Jejunum (tissue), 1 donor: ENCODE measurements around the genes CDCA3, SLC2A14 and NECAP1.

DNA sequence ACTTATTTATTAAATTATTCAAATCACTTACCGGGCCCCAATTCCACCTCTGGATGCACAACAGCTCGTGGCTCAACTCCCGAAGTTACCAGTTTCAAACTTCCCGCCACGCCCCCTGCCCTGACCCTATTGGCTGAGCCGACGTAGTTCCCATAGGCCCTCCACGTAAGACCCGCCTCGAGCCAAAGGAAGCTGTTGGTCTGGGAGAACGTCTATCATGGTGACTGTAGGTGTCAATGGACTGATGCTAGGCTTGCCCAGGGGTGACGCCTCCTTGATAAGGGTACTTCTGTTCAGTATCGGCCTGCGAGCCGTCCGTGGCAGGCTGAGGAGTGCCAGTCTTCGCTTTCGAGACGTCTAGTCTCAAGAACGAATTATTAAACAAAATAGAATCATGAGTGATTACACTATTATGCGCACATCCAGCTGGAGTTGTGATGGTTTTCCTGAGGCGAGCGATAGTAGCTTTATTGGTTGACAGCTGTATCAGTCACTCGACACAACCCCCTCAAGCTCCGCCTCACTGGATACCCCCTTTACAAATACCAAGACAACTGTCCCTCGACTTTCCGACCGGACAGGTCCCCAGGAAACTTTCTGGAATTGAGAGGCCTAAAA lies at the start of gene CDCA3:
Gene CDCA3 (minus strand): TSS at position 96 of the 618 bp plus-strand sequence.
- PRO-cap, result bidirectional peak, plus-strand start at position 314 of the sequence, minus-strand start at position 96 of the sequence

GRCh38 chr12:6933623-6934849 lies 6.3 kb downstream of the ATN1 start:
- PRO-cap, result no peak

DNA sequence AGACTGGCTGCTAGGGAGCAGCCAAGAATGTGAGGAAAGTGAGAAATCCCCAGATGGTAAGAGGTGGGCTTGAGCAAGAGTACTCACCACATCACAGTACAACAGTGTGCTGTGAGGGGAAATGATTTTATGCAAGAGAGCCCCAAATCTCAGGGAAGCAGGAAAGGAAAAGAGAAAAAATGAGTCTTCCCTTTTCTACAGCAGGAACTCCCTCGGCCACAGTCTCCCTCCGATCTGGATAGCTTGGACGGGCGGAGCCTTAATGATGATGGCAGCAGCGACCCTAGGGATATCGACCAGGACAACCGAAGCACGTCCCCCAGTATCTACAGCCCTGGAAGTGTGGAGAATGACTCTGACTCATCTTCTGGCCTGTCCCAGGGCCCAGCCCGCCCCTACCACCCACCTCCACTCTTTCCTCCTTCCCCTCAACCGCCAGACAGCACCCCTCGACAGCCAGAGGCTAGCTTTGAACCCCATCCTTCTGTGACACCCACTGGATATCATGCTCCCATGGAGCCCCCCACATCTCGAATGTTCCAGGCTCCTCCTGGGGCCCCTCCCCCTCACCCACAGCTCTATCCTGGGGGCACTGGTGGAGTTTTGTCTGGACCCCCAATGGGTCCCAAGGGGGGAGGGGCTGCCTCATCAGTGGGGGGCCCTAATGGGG lies 7.7 kb downstream of the ATN1 start:
- PRO-cap, result no peak

- PRO-cap, result no peak
Observed at GRCh38 chr12:6956952-6957648, 5.9 kb downstream of the PTPN6 start.

DNA sequence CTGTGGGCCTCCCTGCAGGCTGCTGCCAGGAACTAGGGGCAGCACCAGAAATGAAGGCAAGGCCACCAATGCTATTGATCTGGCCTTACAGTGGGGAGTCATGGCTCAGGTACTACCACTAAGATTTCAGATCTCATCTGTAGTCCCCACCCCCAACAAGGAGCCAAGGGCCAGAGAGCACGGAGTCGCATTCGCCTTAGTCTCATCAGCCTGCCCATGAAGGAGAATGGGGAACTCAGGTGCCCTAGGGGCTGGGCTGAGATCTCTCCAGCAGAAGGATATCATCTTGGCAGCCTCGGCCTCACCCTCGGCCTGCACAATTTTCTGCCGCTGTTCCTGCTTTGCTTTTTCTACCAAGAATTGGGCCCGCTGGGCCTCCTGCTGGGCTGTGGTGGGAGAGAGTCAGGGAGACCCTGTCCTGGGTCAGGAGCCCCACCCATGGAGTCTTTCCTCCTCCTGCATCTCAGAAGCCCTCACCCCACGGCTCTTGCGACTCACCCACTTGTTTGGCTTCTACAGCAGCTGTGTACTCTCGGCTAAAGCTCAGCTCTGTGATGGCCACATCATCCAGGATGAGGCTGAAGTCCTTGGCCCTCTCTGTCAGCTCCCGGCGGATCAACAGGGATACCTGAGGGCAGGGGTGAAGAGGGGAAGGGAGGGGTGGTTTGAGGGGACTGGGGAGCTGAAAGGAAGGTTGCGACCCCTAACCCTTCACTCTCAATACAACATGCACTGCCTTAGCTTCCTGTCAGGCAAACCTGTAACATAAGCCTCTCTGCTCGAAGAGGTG lies 2.9 kb downstream of the PHB2 start:
- PRO-cap, result no peak

DNA sequence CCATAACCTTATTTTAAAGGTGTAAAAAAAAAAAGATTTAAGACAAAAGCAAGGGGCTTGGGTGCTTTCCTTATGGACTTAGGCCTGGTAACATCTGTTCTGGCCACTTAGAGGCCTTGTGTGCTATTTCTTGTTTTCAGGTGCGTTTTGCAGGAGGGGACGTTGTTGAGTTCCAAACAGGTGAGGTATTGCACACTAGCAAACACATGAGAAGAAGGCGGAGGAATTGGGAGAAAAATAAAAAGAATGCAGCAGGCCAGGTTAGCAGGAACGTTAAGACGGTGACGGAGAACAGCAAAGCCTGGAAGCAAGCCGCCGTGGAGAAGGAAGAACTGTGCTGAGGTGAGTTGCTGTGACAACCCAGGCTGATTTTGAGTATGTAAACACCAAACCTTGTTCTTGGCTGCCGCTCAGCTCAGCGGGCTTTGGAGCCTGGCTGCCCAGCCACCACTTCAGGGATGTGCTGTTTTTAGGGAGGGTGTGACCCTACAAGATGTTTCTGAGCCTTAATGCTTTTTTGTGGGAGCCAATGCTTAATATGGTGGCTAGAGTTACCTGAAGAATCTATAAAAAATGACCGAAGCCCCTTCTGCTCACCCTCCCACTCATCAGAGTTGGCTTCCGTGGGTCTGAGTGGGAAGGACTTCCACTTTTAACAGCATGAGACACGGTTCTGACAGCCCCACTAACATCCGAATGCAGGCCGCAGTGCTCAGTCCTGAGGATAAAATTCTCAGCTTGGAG lies 17.5 kb downstream of the EMG1 start:
- PRO-cap, result no peak

GRCh38 chr12:7005999-7006350 lies 12.3 kb downstream of the LPCAT3 start:
- PRO-cap, result no peak

GRCh38 chr12:7088239-7088815 lies 3.9 kb downstream of the C1R start:
- PRO-cap, result no peak

DNA sequence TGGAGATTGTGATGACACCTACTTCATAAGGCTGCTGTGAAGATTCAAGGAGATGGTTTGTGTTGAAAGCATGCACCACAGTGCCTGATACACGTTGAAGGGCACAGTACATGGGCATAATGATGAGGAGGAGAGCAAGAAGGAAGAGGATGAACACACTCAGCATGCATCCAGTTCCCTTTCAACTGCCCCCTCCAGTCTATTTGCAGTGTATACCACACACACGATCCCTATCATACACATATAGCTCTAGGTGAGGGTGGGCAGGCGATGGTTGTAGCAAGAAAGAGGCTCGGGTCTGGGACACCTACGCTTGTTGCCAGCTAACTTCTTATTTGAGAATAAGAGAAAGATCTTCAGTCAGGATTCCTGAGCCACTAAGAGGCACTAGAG lies 3.9 kb downstream of the CLSTN3 start:
- PRO-cap, result no peak

- PRO-cap, result no peak
Observed at GRCh38 chr12:7210335-7210977, 21.0 kb downstream of the PEX5 start.

DNA sequence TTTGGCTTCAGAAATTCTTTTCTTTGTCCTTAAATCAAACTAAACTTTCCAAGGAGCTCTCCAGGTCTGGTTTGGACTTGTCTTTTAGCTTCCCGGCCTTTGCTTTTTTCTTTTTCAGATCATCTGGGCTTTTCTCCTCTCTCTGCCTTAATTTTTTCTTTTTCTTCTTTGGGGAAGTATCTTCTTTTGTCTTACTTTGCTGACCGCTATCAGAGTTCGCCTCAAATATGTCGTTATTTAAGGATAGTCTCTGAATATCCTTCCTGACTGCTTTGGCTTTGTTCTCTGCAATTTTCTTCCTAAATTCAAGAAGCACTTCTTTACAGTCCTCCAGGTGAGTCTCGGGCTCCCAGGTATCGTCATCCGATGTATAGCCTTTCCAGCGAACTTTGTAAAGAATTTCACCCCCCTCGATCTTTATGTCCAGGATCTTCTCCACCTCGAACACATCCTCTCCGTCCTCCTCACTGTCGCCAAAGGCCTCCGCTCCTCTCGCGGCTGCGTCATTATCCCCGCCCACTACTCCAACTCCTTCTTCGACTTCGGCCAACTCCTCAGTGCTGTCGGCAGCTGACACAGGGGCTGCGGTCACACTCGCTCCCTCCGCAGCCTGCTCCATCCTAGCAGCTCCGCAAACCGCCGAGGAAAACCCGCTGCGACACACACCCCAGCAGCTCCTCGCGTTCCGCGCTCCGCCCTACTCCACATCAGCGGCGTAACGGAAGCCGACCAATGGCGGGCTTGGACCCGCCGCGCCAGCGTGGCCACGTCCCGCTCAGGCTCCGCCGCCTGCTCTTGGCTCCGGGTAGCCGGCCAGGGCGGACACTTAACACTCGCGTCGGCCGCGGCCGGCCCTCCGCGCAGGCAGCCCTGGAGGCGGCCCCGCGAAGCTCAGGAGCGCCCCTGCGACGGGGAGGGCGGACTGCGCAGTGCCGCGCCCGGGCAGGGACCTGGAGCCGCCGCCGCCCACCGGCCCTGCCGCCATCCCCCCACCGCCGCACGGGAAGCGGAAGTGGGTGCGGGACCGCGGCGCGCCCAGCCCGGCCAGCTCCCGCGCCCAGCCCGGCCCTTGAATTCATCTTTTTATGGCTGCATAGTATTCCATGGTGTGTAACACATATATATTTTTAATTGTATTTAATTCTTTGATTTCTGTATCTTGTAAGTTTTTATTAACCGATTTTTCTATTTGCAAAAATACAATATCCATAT lies 4.2 kb downstream of the CD163L1 start:
- PRO-cap, result bidirectional peak, plus-strand start at position 796 of the sequence, minus-strand start at position 796 of the sequence

- PRO-cap, result no peak
Observed at GRCh38 chr12:7492644-7493449, 10.7 kb downstream of the CD163 start.

DNA sequence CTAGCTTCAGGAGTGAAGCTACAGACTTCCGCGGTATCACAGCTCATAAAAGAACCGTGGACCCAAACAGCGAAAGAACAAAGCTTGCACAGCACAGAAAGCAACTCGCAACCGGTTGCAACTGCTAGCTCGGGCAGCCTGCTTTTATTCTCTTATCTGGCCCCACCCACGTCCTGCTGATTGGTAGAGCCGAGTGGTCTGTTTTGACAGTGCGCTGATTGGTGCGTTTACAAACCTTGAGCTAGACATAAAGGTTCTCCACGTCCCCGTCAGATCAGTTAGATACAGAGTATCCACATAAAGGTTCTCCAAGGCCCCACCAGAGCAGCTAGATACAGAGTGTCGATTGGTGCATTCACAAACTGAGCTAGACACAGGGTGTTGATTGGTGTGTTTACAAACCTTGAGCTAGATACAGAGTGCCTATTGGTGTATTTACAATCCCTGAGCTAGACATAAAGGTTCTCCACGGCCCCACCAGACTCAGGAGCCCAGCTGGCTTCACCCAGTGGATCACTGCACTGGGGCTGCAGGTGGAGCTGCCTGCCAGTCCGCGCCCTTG lies 4.4 kb upstream of the CLEC4C start:
- PRO-cap, result no peak

DNA sequence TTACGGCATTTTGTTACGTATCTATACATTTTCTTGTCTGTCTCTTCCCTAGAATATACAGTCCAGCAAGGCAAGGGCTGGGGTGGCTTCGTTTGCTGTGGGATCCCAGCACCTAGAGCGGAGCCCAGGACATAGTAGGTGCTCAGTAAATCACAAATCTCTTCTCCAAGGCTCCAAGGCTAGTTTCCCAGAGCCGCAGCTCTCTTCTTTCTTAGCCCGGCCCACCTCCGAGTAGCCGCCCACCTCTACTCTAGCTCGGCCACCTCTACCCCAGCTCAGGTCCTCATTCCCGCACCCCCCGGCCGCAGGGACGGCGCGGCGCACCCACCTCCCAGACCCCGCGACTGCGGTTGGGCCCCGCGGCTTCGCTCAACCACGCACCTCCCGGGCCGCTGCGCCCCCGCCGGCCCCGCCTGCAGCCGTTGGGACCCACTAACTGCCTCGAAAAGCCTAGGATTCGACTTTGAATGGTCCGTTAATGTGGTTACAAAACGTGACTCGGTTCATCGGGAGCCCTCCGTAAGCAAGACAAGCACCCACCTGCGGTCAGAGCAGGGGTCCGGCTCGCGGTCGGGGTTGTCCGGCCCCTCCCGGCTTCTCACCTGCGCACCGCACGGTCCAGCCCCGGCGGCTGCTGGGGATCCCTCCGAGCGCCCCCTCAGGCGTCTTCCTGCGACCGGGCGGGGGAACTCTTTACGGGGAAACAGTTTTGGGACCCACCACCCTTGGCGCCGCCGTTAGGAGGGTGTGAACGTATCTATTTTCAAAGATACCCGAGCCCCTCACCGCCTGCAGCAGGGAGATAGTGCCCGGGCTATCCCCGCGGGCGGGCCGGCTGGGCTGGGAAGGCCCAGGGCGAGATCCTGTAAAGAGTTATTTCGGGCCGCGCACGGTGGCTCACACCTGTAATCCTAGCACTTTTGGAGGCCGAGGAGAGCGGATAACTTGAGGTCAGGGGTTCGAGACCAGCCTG lies at the start of gene SLC2A14:
Gene SLC2A14 (minus strand): TSS at position 437 of the 973 bp plus-strand sequence.
- PRO-cap, result no peak

- PRO-cap, result bidirectional peak, plus-strand start at chr12:7933443, minus-strand start at chr12:7933380
Observed at GRCh38 chr12:7932931-7934143, 2.6 kb downstream of the SLC2A3 start.

- PRO-cap, result unidirectional peak, minus-strand start at chr12:8081877; bidirectional peak, plus-strand start at chr12:8082277, minus-strand start at chr12:8082131
Observed at GRCh38 chr12:8081778-8082429, at the start of gene NECAP1. NECAP1 (plus strand) TSS chr12:8082274.

- PRO-cap, result no peak
Observed at GRCh38 chr12:8390213-8390928, 65.4 kb upstream of the CLEC6A start.

DNA sequence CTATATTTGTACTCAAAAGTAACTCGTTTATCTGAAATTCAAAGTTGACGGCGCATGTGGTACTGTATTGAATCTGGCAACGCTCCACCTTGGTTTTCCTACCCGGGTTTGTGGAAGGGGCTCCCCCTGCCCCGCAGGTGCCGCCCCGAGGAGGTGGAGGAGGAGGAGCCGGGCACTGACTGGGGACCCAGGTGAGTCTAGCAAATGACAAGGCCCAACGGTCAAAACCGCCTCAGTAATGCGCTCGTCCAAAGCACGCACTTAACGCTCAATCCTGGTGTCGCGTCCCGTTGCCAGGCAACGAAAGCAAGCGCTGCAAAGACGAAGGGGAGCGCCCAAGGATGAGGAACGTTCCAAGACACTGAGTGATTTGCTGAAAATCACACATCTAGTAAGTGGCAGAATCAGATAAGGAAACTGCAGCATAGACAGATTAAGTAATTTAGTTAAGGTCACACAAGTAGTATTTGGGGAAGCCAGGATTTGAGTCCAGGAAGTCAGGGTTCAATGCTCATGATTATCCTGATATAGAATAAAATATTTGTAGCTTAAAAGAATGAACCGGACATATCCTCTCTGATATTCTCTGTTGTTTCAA lies 24.0 kb upstream of the CLEC4E start:
- PRO-cap, result no peak

- PRO-cap, result no peak
Observed at GRCh38 chr12:8687699-8688212, 10.0 kb upstream of the RIMKLB start.

GRCh38 chr12:8829188-8829471 lies 6.7 kb downstream of the A2ML1 start:
- PRO-cap, result no peak